Paraaortic lymph node (tissue), 1 donor: ENCODE results near the genes RAB43 and HMCES.

DNA sequence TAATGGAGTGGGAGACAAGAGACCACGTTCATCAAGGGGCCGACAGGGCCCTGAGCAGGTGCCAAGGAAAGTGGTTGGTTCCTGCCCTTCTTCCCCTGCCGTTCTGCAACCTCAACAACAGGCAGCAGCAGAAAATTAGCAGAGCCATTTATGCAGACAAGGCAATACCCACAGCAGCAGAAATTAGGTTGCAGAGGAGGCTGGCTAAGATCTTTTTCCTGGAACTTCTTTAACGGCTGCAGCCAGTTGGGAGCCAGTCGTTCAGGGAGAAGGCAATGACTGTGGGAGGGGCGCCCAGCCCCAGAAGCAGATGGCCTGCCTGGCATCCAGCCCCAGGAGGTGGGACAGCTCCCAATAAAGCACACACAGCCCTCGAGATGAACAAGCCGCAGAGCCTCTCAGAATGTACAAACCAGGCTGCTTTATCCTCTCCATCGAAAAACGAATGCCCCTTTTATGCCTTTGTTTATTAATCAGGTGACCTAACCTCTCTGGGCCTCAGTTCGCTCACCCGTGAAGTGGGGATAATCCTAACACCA is 36.0 kb downstream of the MGLL start:
- PRO-cap: no peak

- PRO-cap: no peak
These were observed 18.8 kb downstream of the MGLL start for GRCh38 chr3:127803481-127804034.

GRCh38 chr3:128231451-128231996 is 78.2 kb downstream of the EEFSEC start:
- PRO-cap: no peak

GRCh38 chr3:128316263-128316556 is 150.5 kb downstream of the DNAJB8 start:
- PRO-cap: bidirectional peak, plus-strand start at chr3:128316692, minus-strand start at chr3:128316448

GRCh38 chr3:128415163-128415680 is 51.5 kb downstream of the DNAJB8 start:
- PRO-cap: no peak

GRCh38 chr3:128491019-128491333 is 2.0 kb downstream of the GATA2 start:
- PRO-cap: no peak

GRCh38 chr3:128523214-128523711 is 30.3 kb upstream of the GATA2 start:
- PRO-cap: no peak

- PRO-cap: no peak
These were observed 56.3 kb upstream of the GATA2 start for GRCh38 chr3:128549190-128549745.

- PRO-cap: no peak
These were observed 36.9 kb downstream of the RPN1 start for GRCh38 chr3:128613685-128614170.

- PRO-cap: unidirectional peak, minus-strand start at chr3:128617377
These were observed 33.5 kb downstream of the RPN1 start for GRCh38 chr3:128617133-128617502.

DNA sequence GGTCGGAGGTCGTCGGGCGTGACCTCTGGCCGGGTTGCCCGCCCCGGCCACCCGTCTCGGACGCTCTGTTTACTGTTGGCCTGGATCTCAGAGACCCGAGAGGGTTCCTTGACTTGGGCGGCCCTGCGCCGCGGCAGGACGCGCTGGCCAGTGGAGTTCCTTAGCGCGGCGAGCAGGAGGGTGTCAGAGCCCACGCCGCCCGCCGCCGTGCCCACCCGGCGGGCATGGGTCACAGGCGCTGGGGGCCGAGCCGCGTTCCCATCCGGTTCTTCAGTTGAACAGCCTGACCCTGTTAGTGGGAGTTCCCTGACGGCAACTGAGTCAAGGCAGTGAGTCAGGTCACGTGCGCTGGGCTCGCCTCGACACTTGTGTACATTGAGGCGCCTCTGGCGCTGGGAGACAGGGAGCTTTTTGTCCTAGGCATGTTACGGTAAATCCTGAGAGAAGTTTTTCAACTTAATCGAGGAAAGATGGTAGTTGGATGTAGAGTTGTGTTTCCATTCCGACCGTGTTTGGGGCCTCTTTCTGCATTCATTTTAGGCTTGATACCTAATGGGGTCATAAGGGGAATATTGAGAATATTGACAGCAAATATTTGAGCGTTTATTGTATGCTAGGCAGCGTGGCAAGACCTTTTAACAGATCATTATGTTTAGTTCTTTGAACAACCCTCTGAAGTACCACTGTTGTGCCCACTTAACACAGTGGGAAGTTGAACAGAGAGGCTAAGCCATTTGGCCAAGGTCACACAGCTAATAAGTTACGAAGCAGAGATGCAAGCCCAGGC is 753 bp downstream of the RAB7A start:
- PRO-cap: bidirectional peak, plus-strand start at position 378 of the sequence, minus-strand start at position 280 of the sequence

- PRO-cap: no peak
These were observed 16.8 kb downstream of the RAB7A start for GRCh38 chr3:128742672-128743274.

GRCh38 chr3:128806128-128806883 is 73.1 kb upstream of the ACAD9 start:
- PRO-cap: no peak

DNA sequence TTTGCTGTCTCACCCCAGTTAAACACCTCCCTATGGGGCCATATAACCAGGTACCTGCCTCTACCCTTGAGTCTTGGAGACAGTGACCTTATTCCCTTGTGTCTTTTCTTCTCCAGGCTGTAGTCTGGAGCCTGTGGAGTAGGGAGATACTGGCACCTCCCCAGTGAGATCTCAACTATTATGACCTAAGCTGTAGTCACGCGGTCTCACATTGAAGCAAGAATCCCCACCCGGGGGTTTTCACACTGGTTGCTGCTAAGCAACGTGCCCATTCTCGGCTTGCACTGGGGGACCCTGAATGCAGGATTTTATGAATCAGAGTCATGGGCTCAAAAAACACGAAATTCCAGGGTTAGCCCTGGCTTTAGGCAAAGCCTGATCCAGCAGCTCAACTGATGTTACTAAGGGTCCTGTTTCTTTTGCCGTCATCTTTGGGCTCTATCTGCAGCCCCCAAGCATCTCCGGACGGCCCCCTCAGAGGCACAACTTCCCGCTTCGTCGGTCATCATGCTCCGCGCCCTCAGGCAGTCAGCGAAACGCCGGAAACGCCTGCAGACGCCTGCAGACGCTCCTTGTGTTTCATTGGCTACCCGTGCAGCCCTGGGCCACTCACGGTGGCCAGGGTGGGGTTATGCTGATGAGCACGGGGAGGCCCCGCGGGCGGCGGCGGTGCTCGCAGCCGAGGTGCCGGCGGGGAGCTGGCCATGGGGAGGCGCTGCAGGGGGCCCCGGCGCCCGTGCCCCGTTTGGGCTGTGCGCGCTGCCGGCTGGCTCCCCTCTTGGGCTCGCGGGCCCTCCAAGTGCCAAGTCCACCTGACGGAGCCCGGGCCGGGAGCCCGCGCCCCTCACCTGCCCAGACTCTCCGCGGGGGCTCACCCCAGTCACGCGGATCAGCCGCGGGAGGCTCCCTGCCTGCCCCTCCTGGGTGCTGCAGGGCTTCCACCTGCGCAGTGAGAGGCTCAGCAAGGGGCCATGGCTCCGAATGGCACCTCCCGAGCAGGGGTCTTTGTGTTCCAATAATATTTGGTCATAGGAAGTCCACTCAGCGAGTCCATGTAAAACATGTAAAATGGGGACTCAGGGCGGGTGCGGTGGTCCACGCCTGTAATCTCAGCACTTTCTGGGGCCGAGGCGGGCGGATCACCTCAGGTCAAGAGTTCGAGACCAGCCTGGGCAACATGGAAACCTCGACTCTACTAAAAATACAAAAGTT is 25.9 kb downstream of the EFCC1 start:
- PRO-cap: bidirectional peak, plus-strand start at position 682 of the sequence, minus-strand start at position 530 of the sequence

DNA sequence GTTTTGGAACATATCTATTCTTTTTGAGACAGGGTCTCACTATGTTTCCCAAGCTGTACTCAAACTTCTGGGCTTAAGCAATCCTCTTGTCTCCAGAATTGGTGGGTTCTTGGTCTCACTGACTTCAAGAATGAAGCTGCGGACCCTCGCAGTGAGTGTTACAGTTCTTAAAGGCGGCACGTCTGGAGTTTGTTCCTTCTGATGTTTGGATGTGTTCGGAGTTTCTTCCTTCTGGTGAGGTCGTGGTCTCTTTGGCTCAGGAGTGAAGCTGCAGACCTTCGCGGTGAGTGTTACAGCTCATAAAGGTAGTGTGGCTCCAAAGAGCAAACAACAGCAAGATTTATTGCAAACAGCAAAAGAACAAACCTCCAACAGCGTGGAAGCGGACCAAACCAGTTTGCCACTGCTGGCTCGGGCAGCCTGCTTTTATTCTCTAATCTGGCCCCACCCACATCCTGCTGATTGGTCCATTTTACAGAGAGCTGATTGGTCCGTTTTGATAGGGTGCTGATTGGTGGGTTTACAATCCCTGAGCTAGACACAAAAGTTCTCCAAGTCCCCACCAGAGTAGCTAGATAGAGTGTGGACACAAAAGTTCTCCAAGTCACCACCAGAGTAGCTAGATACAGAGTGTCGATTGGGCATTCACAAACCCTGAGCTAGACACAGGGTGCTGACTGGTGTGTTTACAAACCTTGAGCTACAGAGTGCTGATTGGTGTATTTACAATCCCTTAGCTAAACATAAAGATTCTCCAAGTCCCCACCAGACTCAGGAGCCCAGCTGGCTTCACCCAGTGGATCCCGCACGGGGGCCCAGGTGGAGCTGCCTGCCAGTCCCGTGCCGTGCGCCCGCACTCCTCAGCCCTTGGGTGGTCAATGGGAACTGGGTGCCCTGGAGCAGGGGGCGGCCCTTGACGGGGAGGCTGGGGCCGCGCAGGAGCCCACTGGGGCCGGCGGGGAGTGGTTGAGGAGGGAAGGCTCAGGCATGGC is 7.2 kb downstream of the GP9 start:
- PRO-cap: no peak

- PRO-cap: no peak
These were observed 9.4 kb downstream of the GP9 start for GRCh38 chr3:129070087-129070355.

GRCh38 chr3:129121728-129122646 is at the start of gene RAB43:
Gene RAB43 (minus strand): TSS chr3:129121804.
- PRO-cap: unidirectional peak, minus-strand start at chr3:129121804

DNA sequence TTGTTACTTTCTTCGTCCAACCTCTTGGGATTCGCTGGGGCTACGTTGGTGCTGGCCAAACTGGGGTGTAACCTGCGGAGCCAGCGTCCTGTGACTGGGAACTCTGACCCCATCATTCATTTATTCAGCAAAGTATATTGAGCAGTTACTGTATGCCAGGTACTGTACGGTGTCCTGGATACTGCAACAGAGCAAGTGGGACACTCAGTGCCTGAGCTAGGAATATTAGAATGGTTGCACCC is 551 bp downstream of the COPG1 start:
- PRO-cap: no peak

DNA sequence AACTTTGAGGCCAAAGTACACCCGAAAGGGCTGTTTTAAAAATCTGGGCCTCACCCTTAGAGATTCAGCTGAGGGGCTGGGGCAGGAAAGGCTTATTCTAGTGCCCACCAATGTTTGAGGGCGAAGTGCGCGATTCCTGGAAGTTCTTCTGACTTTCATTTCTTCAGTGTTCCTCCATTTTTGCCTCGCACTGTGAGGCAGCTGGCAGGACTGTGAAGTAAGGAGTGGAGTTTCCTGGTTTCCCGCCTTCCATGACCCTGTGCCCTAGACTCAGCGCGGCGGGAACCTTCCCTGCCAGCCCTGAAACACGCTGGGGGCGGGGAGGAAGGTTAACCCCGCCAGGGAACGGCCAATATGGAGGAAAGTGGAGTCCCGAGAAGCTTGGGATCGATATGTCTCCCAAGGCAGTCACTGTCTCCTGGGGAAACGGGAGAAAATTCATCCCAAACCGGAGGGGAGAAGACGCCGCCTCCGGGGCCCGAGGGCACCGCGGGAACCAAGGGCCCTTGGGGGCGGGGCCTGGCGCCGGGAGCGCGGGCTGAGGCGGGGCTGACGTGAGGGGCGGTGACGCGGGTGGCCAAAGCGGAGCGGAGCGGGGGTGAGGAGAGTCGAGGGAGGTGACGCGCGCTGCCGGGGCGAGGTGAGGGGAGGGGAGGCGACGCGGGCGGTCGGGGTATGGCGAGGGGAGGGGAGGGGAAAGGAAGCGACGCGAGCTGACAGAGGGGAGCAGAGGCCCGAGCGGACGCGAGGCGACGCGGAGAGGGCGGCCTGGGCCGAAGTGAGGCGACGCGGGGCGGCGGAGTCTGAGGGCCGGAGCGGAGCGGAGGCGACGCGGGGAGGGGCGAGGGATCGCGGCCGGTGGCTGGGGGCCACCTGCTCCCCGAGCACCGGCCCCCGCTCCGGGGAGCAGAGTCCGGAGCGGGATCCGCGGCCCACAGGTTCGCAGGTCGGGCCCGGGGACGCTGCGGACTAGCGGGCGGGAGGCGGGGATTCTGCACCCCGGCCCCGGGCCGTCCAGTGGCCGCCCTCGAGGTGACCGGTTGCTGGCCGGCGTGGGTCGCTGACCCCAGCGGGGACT is at the start of gene HMCES:
Gene HMCES, plus strand, starts transcription at position 605 of the 1,078 bp plus-strand sequence.
- PRO-cap: bidirectional peak, plus-strand start at position 638 of the sequence, minus-strand start at position 498 of the sequence

- PRO-cap: bidirectional peak, plus-strand start at chr3:129305888, minus-strand start at chr3:129305714; bidirectional peak, plus-strand start at chr3:129305996, minus-strand start at chr3:129305936
These were observed 10.6 kb downstream of the H1-10 start for GRCh38 chr3:129305183-129306129.